Mesangial cell (primary cell): ENCODE results near the gene ARSG.

GRCh38 chr17:68291012-68291638 is at the start of gene ARSG:
Gene ARSG (plus strand): TSS chr17:68291495.
- RAMPAGE, long total RNA, result no peak

- RAMPAGE, long total RNA, result no peak
These were observed 284 bp downstream of the ARSG start for GRCh38 chr17:68291639-68291919.

- RAMPAGE, long total RNA, result no peak
These were observed 27.1 kb downstream of the ARSG start for GRCh38 chr17:68318238-68318990.

- RAMPAGE, long total RNA, result no peak
These were observed 27.9 kb downstream of the ARSG start for GRCh38 chr17:68319019-68319818.

GRCh38 chr17:68370789-68371010 is 79.4 kb downstream of the ARSG start:
- RAMPAGE, long total RNA, result no peak

GRCh38 chr17:68446395-68447178 is 10.7 kb downstream of the WIPI1 start:
- RAMPAGE, long total RNA, result no peak

- RAMPAGE, long total RNA, result no peak
These were observed 4.5 kb downstream of the FAM20A start for GRCh38 chr17:68596403-68597296.

- RAMPAGE, long total RNA, result no peak
These were observed 160.4 kb downstream of the ABCA8 start for GRCh38 chr17:68794556-68795505.

GRCh38 chr17:68963187-68963523 is 8.0 kb upstream of the ABCA8 start:
- RAMPAGE, long total RNA, result no peak

DNA sequence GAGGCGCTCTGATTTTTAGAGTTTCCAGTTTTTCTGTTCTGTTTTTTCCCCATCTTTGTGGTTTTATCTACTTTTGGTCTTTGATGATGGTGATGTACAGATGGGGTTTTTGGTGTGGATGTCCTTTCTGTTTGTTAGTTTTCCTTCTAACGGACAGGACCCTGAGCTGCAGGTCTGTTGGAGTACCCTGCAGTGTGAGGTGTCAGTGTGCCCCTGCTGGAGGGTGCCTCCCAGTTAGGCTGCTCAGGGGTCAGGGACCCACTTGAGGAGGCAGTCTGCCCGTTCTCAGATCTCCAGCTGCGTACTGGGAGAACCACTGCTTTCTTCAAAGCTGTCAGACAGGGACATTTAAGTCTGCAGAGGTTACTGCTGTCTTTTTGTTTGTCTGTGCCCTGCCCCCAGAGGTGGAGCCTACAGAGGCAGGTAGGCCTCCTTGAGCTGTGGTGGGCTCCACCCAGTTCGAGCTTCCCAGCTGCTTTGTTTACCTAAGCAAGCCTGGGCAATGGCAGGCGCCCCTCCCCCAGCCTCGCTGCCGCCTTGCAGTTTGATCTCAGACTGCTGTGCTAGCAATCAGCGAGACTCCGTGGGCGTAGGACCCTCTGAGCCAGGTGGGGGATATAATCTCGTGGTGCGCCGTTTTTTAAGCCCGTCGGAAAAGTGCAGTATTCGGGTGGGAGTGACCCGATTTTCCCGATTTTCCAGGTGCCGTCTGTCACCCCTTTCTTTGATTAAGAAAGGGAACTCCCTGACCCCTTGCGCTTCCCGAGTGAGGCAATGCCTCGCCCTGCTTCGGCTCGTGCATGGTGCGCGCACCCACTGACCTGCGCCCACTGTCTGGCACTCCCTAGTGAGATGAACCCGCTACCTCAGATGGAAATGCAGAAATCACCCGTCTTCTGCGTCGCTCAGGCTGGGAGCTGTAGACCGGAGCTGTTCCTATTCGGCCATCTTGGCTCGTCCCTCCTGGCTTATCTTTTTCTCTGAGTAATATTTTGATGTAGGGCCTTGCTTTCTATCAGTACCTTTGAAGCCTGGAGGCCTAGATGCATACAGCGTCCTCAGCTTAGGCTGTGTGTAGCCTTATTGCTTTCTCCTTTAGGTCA is 49.3 kb upstream of the ABCA8 start:
- RAMPAGE, long total RNA, result no peak

DNA sequence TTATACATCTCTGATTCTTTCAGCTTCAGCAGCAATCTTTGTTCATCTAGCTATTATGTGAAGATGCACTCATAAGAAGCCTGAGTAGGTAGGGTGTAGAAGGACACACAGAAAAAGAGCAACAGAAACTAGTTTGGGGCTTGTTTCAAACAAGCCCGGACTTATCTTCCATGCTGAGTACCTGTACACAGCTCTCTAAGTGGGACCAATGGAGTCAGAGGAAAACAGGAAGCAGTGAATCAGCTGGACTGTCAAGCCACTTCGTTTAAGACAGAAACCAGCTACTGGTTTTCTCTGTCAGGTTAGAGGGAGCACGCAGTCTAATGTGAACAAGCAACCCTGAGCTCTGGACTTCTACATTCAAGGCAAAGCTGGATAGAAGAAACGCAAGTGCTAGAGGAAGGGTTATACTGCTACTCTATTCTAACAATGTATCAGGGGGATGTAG is 16.0 kb downstream of the MAP2K6 start:
- RAMPAGE, long total RNA, result no peak

GRCh38 chr17:69451451-69451981 is 37.0 kb downstream of the MAP2K6 start:
- RAMPAGE, long total RNA, result no peak

GRCh38 chr17:69501908-69502617 is 87.6 kb downstream of the MAP2K6 start:
- RAMPAGE, long total RNA, result start-site peak on the plus strand at chr17:69502248-69502312, 12 reads

DNA sequence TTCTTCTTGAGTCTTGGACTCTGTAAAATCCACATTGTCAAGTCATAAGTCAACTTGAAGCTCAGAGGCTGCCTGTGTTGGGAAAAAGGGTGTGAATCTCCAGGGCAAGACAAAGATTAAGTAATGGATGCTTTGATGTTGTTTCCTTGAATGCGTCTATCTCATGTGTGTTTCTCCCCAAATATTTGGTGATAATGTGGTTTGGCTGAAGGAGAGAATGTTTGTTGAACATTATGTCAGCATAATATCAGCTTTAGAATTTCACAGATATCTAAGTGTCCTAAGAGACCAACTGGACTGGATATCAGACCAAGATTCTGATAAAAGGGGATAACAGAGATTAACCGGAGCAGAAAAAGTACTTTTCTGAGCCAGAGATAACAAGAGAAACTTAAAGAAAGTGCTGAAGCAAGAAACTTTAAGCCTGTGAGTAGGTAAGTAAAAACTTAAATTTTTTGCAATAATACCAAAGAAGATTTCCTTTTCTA is 24.0 kb upstream of the KCNJ16 start:
- RAMPAGE, long total RNA, result no peak

GRCh38 chr17:70099027-70099858 is 24.2 kb downstream of the KCNJ16 start:
- RAMPAGE, long total RNA, result no peak

- RAMPAGE, long total RNA, result no peak
These were observed 11.0 kb upstream of the KCNJ2 start for GRCh38 chr17:70157950-70159078.

DNA sequence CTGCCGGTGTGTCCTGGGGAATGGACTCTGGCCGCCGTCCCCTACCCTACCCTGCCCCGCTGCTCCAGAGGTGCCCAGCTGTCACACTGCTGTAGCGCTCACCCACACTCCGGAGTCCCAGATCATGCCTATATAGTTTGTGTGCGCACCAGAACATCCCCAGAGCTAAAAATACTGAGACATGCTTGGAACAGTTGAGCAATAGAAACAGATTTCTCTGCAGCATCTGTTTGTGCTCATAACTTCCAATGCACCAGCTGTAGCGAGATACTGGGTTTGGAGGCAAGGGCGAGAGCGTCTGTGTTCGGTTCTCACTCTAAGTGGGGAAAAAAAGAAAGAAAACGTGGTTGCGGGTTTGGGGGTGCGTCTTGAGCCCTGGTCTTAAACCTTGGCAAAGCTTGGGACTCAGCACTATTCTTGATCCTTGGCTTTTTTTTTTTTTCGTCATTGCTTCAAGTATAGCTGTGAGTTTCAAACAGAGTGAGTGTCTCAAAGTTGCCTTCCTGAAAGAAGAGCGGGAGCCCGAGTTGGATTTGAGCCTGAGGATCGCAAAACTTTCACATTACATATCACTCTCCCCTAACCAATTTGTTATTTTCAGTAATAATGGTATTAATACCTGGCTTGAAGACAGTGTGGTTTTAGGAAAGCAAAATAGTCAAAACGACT is 538 bp downstream of the KCNJ2 start:
- RAMPAGE, long total RNA, result no peak

GRCh38 chr17:71544873-71545375 is 575.9 kb upstream of the SOX9 start:
- RAMPAGE, long total RNA, result no peak

DNA sequence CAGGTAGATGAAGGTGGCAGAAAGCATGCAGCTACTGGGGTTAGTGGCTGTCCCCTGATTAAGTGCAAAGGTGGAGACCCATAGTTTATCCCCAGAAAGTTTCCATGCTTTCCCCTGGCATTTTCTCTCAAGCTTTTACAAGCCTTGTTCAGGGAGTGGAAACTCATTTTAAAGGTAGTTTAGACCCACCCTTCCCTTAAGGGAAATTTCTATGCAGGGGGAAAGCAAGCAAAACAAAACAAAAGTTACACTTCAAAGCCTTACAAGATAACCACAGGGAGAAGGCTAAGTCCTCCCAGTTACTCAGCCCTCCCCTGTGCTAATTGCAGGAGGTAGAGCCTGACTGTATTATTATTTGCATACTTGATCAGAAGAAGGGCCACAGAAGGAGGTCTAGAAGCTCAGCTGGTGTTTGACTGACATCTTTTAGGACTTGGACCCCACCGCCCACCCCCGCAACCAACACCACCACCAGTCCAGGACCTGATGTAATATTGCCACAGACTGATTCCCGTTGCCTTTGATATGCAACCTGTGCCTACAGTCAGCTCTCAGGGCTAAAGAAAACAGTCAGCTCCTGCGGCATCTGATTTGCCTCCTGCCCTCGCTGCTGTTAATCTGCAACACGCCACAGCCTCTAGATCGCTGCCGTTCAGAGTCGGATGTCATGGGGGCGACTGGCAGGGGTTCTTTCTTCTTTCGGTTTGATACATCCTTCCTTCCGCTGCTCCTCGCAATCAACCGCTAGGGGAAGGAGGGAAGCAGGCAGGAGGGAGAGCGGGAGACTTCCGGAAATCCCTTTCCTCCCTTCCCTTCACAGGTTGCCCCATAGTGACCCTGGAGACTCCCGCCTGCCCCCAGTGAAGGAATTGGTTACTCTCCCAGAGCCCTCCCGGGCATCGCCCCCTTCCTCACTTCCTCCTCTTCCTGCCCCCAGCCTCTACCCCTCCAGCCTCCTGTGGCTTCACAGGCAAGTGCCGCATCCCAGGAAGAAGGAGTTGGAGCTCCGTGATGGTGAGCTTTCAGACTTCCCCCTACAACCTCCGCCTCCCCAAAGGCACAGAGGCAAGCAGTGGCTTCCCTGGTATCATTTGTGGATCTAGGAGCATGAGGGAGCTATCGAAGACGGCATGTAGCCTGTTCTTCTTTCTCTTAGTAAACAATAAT is 90.6 kb upstream of the SOX9 start:
- RAMPAGE, long total RNA, result no peak

DNA sequence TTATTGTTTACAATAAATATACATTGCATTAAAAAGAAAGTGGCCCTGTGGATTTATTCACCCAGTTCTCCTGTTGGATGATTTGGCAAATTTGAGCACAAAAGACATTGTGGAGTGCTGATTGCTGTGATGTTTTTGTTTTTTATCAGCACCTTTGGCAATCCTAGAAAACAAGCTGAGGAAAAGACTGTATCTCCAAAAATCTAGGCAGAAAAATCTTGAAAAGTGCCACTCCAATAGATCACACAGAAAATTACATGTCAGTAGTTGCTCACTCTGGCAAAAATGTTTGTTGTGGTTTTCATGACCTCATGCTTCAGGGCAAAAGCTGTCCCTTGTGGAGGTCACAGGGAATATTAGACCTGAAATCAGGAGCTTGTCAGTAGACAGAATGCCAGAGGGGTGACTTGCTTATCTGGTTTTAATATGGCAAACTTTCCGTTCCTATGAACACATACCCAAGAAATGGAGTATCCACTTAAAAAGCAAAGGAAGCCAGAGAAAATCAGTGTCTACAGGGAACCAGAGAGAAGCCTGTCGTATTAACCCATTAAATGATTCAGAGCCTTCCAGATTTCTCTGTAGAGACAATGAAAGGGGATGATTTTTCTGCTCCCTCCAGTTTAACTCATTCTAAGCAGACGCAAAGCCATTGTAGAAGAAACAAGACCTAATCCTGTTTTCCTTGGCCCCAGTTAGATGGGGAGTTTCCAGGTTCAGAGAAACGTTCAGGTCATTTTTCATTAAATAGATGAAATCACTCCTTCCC is 5.7 kb downstream of the SOX9 start:
- RAMPAGE, long total RNA, result no peak